PC-3 (cell line): ENCODE results near the genes GSDMA, TOP2A, IGFBP4 and KRT33A.

- RAMPAGE, long total RNA, result no peak
Measured at GRCh38 chr17:39962729-39963334, at the start of gene GSDMA. Gene GSDMA (plus strand): TSS chr17:39963004.

- RAMPAGE, long total RNA, result no peak
Measured at GRCh38 chr17:39997509-39998474, 17.2 kb downstream of the PSMD3 start.

DNA sequence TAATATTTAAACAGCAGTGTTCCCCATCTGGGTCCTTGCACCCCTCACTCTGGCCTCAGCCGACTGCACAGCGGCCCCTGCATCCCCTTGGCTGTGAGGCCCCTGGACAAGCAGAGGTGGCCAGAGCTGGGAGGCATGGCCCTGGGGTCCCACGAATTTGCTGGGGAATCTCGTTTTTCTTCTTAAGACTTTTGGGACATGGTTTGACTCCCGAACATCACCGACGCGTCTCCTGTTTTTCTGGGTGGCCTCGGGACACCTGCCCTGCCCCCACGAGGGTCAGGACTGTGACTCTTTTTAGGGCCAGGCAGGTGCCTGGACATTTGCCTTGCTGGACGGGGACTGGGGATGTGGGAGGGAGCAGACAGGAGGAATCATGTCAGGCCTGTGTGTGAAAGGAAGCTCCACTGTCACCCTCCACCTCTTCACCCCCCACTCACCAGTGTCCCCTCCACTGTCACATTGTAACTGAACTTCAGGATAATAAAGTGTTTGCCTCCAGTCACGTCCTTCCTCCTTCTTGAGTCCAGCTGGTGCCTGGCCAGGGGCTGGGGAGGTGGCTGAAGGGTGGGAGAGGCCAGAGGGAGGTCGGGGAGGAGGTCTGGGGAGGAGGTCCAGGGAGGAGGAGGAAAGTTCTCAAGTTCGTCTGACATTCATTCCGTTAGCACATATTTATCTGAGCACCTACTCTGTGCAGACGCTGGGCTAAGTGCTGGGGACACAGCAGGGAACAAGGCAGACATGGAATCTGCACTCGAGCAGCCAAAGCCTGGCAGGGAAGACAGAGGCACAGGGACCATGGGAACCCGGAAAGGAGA, 2.3 kb downstream of the CSF3 start:
- RAMPAGE, long total RNA, result no peak

GRCh38 chr17:40032258-40033039, 17.2 kb downstream of the CSF3 start:
- RAMPAGE, long total RNA, result no peak

GRCh38 chr17:40114361-40115330, 7.1 kb upstream of the MSL1 start:
- RAMPAGE, long total RNA, result no peak

DNA sequence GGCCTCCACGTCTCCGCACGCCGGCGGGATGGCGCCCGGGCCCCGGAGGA, 474 bp downstream of the MSL1 start:
- RAMPAGE, long total RNA, result no peak

- RAMPAGE, long total RNA, result no peak
Measured at GRCh38 chr17:40149009-40149704, 8.8 kb downstream of the CASC3 start.

- RAMPAGE, long total RNA, result no peak
Measured at GRCh38 chr17:40317790-40318824, 9.1 kb downstream of the RARA start.

GRCh38 chr17:40331156-40331758, 22.3 kb downstream of the RARA start:
- RAMPAGE, long total RNA, result no peak

DNA sequence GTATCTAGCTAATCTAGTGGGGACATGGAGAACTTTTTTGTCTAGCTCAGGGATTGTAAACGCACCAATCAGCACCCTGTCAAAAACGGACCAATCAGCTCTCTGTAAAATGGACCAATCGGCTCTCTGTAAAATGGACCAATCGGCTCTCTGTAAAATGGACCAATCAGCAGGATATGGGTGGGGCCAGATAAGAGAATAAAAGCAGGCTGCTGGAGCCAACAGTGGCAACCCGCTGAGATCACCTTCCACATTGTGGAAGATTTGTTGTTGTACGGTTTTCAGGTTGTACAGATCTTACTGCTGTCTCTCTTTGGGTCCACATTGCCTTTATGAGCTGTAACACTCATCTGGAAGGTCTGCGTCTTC, 12.1 kb upstream of the GJD3 start:
- RAMPAGE, long total RNA, result no peak

DNA sequence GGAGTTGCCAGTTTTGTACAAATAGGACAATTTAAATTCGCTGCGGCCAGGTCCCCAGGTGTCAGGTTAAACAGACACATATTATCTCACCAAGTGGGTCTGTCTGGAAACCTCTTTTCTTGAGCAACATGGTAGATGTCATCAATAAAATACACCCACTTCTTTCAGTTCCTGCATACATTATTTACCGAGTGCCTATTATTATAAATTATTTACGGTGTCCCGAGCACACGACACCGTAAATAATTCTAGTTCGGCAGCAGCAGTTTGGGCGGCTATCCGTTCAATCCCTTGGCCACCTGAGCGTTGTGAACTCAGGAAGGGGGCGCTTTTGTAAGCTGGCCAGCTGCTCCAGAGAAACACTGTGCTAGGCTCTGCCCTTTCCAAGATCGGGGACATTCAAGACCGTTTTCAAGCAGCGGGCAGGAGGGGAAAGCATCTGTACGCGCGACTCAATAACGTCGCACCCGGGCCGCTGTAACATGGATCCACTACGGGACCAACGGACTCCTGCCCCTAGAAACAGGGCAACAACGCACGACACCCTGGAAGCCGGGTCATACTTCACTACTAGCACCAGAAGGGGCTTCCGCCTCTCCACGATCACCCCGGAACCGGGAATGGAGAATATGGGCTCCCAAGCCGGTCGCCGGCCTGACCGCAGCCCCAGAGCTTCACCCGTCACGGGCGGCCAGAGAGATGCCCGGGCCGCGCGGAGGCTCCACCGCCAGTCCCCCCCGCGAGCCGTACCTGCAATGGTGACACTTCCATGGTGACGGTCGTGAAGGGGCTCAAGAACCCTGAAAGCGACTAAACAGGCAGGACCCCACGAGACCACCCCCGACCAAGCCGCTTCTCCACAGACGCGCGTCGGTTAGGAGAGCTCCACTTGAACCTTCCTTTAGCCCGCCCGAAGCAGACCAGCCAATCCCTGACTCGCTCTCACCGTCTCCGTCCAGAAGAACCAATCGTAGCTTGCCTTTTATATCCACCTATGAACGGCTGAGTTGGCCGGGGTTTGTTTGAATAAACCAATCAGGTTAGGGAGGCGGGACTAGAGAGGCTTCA, at the start of gene TOP2A:
Gene TOP2A (minus strand): TSS at position 876 of the 1,068 bp plus-strand sequence.
- RAMPAGE, long total RNA, result start-site peak on the minus strand centred at position 864 of the sequence, 8 bp wide, 449 and 226 reads in 2 replicates

DNA sequence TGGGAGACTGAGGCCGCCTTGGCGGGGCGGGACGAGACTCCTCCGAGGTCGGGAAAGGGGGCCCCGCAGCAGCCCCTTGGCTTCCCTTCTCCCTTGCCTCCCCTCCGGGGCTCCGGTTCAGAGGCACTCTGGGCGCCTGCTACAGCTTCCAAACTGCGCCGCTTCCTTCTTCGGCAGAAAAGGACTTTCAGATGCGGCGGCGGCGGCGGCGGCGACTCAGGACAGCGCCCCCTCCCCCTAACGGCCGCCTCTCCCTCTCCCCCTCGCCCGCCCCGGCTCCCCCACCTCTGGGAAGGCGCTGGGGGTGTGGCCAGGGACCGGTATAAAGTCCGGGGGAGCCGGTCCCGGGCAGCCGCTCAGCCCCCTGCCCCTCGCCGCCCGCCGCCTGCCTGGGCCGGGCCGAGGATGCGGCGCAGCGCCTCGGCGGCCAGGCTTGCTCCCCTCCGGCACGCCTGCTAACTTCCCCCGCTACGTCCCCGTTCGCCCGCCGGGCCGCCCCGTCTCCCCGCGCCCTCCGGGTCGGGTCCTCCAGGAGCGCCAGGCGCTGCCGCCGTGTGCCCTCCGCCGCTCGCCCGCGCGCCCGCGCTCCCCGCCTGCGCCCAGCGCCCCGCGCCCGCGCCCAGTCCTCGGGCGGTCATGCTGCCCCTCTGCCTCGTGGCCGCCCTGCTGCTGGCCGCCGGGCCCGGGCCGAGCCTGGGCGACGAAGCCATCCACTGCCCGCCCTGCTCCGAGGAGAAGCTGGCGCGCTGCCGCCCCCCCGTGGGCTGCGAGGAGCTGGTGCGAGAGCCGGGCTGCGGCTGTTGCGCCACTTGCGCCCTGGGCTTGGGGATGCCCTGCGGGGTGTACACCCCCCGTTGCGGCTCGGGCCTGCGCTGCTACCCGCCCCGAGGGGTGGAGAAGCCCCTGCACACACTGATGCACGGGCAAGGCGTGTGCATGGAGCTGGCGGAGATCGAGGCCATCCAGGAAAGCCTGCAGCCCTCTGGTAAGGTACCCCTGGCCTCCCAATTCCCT, at the start of gene IGFBP4:
Gene IGFBP4 (plus strand): TSS at position 351 of the 1,014 bp plus-strand sequence.
- RAMPAGE, long total RNA, result no peak

GRCh38 chr17:40451248-40451870, 8.1 kb downstream of the IGFBP4 start:
- RAMPAGE, long total RNA, result no peak

- RAMPAGE, long total RNA, result no peak
Measured at GRCh38 chr17:40498133-40498380, 3.4 kb downstream of the TNS4 start.

DNA sequence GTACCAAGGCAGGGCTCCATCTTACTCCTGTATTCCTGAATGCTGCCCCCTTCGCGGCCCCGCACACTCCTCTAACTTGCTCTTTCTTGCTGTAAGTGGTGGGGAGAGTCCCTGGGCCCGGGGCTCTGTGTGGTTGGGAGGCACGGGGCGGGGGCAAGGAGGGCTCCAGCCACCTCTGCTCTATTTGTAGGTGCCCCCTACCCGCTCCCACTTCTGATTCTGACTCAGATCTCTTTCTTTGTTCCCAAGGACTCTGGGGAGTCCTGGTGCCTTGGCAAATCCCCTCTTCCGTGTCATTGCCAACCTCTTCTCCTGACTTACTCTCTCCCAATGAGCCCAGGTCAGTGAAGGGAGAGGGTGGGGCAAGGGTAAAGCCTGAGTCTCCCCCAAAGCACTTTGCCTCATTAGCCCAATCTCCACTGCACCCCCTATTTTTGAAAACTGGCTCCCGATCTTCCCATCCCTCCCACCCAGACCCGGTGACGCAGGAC, 1.0 kb downstream of the TNS4 start:
- RAMPAGE, long total RNA, result no peak

GRCh38 chr17:40539158-40539766, 26.0 kb downstream of the CCR7 start:
- RAMPAGE, long total RNA, result no peak

- RAMPAGE, long total RNA, result no peak
Measured at GRCh38 chr17:40553354-40554182, 11.7 kb downstream of the CCR7 start.

- RAMPAGE, long total RNA, result no peak
Measured at GRCh38 chr17:40899746-40900396, 14.8 kb upstream of the KRT20 start.

GRCh38 chr17:40922151-40922872, 15.1 kb downstream of the KRT23 start:
- RAMPAGE, long total RNA, result no peak

DNA sequence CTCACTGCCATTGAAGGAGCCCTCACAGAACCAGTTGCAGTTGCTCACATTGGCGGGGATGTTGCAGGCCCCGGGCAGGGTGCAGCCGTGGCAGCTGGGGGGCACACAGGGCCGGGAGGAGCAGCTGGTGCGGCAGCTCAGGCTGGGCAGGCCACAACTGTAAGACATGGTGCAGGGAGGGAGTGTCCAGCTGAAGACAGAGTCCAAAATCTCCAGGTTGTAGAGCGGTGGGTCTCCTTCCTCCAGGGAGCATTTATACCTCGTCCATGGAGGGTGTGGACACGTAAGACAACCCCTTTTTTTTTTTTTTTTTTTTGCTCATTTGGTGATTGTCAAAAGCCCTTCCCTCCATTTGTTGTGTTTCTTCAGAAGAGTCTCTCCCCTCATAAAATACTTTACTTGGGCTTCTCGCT, at the start of gene KRT33A:
Gene KRT33A (minus strand): TSS at position 229 of the 413 bp plus-strand sequence.
- RAMPAGE, long total RNA, result no peak